Measurements from ENCODE around the genes GDF15 and CRTC1.

- PRO-cap, result no peak
Measured at GRCh38 chr19:18174832-18175806, 1.5 kb downstream of the IFI30 start.

DNA sequence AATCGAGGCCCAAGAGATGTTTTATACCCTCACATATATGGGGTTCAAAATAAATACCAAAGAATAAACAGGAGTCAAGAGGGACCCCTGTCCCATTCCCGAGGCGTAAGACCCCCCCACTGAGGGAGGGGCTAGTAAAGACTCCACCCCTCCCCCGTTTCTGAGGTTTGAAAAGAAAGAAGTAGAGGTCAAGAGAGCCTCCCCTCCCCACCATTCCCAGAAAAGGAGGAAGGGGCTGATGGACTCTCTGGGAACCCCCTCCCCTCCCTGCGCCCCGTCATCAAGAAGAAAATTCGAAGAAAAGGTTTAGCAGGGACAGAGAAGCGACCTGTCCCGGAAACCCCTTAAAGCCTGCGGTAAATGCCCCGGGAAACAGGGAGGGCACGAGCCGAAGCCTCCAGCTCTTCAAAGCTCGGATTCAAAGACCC, 716 bp upstream of the RAB3A start:
- PRO-cap, result unidirectional peak, plus-strand start at position 170 of the sequence

- PRO-cap, result no peak
Measured at GRCh38 chr19:18220302-18220508, 6.0 kb downstream of the PDE4C start.

- PRO-cap, result no peak
Measured at GRCh38 chr19:18273519-18273960, 712 bp downstream of the IQCN start.

DNA sequence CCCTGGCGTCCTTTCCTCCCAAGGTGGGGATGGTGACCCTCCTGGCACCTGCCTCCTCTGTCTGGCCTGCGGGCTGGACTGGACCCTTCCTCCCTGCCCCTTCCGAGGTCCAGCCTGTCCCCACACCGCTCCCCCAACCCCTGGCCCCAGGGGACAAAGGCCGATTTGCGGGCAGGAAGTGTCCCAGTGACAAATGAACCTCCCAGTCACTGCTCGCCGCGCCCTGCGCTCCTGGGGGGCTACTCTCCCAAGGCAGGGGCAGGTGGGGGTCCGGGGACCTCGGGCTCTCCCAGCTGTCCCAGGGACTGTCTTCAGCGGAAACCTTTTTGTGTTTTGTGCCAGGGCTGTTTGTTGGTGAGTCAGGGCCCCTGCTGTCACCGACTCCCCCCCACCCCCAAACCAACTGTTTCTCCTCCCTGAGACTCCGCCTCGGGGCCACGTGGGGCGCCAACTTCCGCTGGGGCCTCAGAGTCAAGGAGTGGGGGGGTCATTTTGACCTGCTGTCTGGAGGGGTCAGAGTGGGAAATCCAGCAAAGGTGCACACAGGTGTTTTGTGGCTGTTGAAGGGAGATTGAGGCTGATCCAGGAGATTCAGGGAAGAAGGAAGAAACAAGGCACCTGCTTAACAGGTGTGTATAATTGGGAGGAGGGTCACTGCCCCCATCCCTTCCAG, 712 bp downstream of the PGPEP1 start:
- PRO-cap, result bidirectional peak, plus-strand start at position 186 of the sequence, minus-strand start at position 59 of the sequence; unidirectional peak, minus-strand start at position 307 of the sequence; unidirectional peak, minus-strand start at position 323 of the sequence; unidirectional peak, minus-strand start at position 382 of the sequence

GRCh38 chr19:18373554-18374210, 12.3 kb upstream of the GDF15 start:
- PRO-cap, result no peak

- PRO-cap, result unidirectional peak, plus-strand start at chr19:18386158
Measured at GRCh38 chr19:18385463-18386749, at the start of gene GDF15. Gene GDF15, plus strand, starts transcription at chr19:18386158.

GRCh38 chr19:18432552-18433067, 5.3 kb downstream of the ISYNA1 start:
- PRO-cap, result no peak

- PRO-cap, result bidirectional peak, plus-strand start at chr19:18433847, minus-strand start at chr19:18433807
Measured at GRCh38 chr19:18433068-18434126, 4.5 kb downstream of the ISYNA1 start.

DNA sequence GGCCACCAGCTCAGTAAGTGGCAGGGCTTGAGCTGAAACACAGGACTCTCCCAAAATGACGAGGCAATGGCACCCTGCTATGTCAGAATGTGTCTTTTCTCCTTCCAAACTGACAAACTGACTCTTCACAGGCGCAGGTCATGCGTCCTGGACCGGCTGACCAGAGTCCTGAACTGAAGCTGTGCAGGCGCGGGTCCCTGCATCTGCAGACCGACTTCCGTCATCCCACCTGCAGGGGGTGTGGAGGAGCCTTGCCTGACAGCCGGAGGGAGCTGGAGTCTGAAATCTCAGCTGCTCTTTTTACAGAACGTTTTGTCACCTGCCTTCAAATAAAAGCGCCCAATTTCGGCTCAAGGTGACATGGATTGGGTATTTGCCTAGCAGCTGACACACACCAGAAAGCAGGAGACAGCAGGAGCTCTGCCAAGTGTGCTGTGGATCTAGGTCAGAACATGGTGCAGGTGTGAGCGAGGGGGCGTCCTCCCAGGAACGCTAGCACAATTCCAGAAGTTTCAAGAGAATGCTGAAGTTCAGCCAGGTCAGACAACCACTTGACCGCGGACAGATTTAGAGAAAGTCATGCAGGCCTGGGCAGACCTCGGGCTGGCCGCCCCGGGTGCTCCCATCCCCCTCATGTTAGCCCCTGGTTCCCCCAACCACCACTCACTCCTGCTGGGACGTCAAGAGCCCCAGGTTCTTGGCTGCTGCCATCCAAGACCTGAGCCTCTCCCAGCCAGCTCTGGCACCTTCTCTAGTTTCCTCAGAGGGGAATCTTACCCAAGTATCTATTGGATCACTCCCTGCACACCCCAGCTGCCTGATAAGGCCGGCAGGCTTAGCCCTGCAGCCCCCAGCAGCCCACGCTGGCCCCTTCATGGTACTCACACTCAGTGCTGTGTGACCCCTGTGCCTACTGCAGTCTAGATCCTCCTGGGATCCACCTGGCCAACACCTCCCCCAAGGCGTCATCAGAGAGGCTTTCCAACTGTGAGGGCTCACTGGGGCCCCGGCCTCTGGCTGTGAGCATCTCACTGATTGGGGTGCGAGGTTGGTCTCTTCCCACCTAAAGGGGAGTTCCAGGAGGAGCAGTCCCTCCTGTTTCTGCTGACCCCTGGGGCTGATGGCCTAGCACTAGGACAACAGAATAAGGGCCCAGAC, 32.7 kb downstream of the ELL start:
- PRO-cap, result no peak

DNA sequence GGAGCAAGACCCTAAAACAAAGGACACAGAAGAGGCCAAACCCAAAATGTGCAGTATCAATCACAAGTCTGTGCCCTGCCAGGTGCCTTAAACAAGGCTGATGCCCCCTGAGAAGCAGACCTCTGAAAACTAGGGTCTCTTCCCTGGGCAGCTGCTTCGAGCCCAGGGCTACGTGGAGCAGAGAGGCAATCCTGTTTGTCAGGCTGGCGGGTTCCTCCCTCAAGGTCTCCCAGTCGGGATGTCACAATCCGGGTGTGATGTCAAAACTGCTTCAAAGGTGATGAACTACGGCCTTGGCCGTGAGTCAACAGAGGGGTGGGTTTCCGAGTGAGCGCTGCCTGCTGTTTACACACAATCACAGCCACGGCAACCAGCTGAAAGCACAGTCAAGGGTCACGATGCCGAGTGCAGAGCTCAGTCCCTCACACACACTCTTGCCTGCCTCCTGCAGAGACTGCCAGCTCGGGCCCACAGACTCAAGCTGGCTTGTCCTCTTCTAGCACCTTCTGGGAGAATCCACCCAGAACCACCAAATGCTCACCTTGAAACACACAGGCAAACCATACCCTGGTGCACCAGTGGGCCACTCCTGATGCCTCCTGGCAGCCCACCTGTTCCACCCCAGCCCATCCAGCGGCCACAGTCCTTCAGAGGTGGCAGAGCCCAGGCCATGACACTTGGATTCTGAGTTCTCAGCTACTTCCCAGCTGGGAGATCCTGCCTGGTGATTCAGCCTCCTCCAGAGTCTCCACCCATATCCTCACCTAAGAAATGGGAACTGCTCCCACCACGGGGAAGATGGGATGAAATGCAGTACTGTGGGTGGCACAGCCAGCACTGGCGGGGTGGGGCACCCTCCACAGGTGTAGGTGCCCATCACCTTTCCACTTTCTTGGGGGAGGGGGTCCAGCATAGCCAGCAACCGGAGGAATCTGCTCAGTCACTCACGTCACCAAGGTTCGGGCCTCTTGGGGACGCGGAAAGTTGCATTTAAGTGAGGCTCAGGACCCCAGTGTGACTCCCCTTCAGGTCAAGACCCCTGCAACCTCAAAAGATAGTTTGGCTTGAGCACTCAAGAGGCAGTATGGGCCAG, 6.8 kb downstream of the ELL start:
- PRO-cap, result bidirectional peak, plus-strand start at position 396 of the sequence, minus-strand start at position 229 of the sequence; unidirectional peak, plus-strand start at position 396 of the sequence

DNA sequence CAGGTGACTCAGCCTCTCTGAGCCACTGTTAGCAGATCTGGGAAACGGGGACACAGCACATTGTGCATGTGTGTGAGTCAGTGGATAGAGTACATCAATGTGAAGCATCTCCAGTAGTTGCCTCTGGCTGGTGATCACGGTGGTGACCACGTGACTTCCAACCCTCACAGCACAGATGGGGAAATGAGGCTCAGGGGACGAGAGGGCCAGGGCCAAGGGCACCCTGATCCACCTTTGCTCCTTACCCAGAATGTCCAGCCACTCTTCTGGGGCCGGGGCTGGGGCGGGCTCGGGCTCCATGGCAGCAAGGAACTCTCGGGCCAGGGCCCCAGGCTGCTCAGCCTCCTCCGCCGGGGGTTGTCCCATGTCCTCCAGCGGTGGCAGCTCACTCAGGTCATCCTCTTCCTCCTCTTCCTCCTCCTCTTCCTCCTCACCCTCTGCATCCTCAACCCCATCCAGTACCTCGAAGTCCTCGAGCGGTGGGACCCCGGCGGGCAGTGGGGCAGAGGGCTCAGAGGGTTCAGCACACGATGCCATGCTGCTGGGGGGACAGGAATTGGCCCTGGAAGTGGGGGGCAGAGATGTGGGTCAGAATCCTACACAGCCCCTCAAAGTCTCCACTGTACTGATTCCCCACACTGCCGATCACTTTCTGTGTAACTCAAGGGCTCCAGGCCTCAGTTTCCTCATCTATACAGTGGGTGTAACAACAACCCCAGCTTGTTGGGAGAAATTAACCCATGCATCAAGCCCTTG, 1.8 kb downstream of the FKBP8 start:
- PRO-cap, result no peak

- PRO-cap, result no peak
Measured at GRCh38 chr19:18589804-18590389, 1.3 kb downstream of the REX1BD start.

GRCh38 chr19:18668956-18669685, 14.4 kb upstream of the CRTC1 start:
- PRO-cap, result no peak

DNA sequence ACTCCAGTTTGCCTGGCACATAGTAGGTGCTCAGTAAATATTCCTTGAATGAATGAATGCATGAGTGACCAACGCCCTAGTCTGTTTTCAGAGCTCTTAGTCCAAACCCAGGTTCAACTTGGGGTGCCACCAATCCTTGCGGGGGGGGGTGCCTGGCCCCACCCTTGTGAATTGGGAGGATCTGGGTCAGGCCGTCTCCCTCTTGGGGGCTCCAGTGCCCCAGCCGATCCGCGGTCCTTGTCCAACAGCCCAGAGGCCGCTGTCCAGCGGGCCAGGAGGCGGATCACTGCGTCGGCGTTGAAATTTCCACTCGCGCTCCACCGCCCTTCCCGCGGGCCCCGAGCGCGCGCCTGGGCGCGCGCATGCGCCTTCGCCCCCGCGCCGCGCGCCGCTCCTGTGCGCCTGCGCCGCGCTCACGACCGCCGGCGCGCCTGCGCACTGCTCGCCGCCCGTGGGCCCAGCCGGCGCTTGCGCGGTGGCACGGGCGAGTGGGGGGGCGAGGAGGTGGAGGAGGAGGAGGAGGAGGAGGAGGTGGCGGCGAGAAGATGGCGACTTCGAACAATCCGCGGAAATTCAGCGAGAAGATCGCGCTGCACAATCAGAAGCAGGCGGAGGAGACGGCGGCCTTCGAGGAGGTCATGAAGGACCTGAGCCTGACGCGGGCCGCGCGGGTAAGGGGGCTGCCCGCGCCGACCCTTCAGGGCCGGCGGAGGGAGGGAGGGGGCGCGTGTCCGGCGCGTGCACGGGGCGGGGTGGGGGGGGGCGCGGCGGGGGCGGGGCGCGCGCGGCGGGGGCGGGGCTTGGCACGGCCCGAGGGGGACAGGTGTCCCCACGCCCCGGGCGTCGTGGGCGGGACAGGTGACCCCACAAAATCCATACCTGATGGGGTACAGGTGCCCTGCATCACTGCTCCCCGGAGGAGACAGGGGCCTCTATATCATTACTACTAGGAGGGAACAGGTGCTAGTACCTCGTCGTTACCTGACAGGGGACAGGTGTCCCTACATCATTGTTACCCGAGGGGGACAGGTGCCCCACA, at the start of gene CRTC1:
TSS of gene CRTC1 (plus strand) at position 523 of the 1,039 bp plus-strand sequence.
- PRO-cap, result bidirectional peak, plus-strand start at position 507 of the sequence, minus-strand start at position 390 of the sequence

DNA sequence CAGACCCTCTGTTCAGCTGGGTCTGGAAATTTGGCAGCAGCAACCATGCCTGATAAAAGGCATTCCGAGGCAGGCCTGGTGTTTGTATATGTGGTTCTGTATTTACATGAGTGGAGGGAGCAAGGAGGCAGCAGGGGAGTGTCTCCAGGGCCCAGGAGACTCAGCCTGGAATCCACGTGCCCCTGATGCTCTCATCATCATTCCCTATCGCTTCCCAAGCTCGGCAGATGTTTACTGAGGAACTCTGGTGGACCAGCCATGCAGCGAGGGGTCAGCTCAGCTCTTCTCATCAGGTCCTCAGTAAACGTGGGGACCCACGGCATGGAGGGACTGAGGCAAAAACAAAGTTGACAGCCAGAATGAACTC, 49.9 kb downstream of the CRTC1 start:
- PRO-cap, result no peak

- PRO-cap, result no peak
Measured at GRCh38 chr19:18769645-18769787, 21.6 kb downstream of the COMP start.

GRCh38 chr19:18879005-18879622, 16.8 kb downstream of the CERS1 start:
- PRO-cap, result no peak

GRCh38 chr19:18939860-18940689, 942 bp downstream of the HOMER3 start:
- PRO-cap, result no peak

DNA sequence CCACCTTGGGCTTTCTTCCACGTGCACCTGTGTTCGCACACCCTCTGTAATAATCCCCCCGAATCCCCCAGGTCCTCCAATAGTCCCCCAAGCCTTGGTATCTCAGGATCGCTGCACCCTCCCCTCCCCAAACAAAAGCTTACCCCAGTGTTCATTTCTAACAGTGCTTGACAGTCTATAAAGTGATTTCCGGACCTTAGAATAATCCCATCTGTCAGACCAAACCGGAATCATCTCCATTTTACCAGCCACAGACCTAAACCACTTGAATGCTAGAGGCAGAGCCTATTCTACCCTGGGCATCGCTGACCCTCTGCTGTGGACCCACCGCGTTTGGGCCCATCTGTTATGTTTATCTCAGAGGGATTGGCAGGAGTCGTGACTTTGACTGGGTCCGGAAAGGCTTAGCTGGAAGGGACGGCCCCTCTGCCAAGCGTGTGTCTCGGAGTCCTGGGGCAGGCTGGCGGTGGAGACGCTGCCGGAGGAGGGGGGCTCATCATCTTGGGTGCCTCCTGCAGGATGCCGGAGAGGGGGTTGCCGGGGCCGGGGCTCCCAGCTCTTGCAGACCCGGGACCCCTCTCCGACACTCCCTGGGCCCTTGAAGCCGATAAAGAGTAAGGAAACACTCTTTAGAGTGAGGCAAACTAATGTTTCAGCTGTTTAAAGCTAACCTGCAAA, 1.1 kb downstream of the SLC25A42 start:
- PRO-cap, result no peak